M059J (cell line): Measurements from ENCODE around the gene PKM.

DNA sequence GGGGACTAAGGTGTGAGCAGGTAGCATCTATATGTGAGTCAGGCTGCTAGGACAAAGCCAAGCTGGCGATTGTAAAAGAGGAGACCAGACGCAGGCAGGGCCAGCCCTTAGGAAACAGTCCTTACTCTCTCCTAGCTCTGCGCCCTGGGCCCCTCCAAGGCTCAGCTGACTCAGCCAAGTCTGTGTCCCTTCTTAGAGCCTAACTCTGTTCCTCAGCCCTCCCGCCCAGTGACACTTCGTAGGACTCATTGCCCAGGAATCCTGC, 244.3 kb downstream of the TLE3 start:
- RAMPAGE, long total RNA: no peak

GRCh38 chr15:70057126-70057910, 40.4 kb downstream of the TLE3 start:
- RAMPAGE, long total RNA: no peak

- RAMPAGE, long total RNA: no peak
These were observed 32.2 kb downstream of the TLE3 start for GRCh38 chr15:70065535-70065898.

DNA sequence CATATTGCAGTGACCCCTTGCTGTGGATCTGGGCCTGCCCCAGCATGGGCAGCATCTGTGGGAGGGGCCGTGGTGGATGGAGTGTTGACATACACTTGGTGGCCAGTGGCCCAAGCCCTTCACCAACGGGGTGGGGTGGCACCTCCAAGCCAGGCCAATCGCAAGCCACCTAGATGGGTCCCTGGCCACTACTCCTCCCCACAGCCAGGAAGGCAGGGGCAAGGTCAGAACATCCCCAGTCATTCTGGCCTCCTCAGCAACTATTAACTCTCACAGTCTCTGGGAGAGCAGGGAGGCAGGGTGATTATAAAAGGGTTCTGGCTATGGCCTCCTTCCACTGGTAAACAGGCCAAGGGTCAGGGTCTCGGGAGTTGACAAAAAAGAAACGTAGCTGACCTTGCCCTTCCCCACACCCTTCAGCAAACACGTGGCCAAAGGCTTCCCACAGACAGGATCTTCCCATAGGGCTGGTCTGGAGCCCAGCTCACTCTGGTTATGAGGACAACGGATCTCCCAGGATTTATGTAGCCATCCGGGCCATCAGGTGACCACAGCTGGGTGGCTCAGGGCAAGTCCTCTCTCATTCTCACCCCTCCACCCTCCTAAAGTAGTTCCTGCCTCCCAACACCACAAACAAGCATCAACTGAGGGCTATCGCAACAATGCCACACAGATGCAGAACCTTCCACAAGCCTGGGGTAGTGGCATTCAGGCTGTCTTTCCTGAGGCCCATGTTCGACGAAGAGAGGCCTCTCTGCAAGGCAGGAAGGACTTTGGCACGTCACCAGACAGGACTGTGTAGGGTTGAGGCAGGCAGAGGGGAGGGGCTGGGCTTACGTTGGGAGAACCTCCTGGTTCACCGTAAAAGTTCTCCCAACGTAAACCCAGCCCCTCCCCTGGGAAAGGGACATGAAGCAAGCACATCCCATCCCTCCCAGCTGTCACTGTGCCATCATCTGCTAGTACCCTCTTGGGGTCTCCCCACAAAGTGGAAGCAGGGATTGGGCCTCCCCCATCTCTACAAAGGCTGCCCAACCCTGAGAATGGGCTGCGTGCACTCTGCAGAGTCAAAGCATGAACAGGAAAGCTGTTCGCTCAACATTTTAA, 18.8 kb downstream of the TLE3 start:
- RAMPAGE, long total RNA: no peak

DNA sequence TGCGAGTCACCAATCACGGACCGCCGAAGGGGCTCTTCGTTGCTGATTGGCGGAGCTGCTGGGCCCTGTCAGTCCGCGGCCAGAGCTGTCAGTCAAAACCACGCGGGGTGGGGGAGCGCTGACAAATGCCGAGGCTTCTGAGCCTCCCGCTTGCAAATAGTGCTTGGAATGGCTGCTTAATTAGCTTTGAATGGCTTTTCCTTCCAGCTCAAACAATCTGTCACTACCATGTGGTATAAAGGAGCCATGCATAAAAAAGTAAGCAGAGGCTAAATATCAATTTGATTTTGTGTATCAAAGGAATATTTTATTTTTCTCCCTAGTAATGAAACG, 1.9 kb upstream of the TLE3 start:
- RAMPAGE, long total RNA: no peak

DNA sequence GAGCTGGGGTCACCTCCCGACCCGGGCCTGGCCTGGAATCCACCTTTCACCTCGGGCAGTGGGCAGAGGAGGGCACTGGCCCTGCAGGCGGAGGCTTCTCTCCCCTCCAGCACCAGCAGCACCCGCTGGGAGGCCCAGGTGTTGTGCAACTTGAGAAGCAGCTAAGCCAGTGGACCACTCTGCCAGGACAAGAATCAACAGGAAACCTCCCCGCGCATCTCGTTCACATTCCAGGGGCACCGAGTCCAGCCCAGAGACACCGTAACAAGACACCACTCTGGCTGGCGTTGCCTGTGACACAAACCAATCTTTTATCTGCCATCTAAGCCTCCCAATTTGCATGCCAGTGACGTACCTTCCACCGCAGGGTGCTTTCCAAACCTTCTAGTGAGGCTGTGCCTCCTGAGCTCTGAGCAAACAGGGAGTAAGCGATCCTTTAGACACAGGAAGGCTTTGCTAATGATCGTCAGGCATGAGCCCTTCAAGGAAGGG, 98.8 kb upstream of the TLE3 start:
- RAMPAGE, long total RNA: no peak

- RAMPAGE, long total RNA: no peak
These were observed 166.7 kb upstream of the TLE3 start for GRCh38 chr15:70264494-70264786.

DNA sequence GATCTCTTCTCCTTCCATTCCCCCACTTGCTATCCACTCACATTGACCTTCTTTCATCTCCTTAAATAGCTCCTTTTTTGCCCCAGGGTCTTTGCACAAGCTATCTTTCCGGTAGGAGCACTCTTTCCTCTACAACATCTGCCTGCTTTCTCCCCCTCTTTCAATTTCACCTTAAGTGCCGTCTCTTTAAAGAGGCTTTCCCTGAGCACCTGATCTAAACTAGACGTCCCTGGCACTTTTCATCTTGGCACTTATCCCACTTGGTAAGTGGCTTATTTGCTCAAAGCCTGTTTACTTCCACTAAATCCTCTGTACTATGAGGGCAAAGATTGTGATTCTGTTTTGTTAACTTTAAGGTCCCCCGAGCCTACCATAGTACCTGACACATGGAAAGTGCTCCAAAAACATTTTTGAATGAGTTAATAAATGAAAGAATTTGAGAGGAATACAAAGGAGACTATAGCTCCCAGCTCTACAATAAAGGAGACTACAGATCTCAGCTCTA, 323.4 kb upstream of the TLE3 start:
- RAMPAGE, long total RNA: no peak

DNA sequence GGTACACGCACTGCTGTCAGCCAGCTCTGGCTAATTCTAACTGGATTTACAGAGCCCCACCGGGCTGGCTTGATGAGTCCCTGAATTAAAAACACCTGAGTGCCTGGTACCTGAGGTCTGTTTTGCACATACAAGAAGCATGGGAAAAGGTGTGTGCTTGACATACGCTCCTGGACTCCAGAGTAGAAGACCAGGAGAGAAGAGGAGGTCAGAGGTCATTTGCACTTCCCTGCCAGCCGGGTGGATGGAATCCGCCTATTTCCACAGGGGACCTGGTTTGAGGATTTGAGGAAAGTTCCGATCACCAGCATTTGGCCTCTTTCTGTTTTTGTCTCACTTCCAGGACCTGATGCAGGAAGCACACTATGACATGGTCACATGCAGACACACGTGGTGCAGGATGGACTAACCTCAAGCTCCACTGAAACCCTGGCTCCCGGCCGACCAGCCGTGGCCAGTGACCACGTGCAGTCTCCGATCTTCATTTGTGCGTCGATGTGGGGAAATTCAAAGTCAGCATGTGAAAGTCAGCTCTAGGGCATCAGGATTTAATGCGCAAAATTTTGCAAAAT, 303.5 kb downstream of the UACA start:
- RAMPAGE, long total RNA: no peak

DNA sequence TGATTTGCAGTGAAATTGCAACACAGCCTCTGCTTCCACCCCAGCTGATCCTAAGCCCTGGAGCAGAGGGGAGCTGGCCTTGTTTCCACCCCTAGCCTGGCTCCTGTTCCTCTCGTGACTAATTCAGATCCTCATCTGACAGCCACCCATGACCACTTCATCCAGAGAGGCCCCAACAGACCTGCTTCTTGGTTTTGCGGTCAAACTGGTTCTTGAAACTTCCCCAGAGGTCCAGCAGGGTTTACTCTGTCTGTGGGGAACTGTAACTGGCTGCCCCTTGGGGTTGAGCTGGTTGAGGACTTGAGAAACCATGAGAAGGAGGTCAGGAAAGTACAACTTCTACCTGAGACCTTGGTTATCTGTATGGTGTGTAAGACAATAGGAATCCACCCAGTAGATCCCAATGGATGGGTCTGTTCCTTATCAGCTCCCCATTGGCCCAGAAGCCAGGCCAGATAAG, 300.2 kb downstream of the UACA start:
- RAMPAGE, long total RNA: no peak

GRCh38 chr15:70534884-70535609, 228.3 kb downstream of the UACA start:
- RAMPAGE, long total RNA: no peak

GRCh38 chr15:70668737-70669429, 94.5 kb downstream of the UACA start:
- RAMPAGE, long total RNA: no peak

- RAMPAGE, long total RNA: no peak
These were observed 1.7 kb downstream of the THSD4 start for GRCh38 chr15:71116866-71117405.

DNA sequence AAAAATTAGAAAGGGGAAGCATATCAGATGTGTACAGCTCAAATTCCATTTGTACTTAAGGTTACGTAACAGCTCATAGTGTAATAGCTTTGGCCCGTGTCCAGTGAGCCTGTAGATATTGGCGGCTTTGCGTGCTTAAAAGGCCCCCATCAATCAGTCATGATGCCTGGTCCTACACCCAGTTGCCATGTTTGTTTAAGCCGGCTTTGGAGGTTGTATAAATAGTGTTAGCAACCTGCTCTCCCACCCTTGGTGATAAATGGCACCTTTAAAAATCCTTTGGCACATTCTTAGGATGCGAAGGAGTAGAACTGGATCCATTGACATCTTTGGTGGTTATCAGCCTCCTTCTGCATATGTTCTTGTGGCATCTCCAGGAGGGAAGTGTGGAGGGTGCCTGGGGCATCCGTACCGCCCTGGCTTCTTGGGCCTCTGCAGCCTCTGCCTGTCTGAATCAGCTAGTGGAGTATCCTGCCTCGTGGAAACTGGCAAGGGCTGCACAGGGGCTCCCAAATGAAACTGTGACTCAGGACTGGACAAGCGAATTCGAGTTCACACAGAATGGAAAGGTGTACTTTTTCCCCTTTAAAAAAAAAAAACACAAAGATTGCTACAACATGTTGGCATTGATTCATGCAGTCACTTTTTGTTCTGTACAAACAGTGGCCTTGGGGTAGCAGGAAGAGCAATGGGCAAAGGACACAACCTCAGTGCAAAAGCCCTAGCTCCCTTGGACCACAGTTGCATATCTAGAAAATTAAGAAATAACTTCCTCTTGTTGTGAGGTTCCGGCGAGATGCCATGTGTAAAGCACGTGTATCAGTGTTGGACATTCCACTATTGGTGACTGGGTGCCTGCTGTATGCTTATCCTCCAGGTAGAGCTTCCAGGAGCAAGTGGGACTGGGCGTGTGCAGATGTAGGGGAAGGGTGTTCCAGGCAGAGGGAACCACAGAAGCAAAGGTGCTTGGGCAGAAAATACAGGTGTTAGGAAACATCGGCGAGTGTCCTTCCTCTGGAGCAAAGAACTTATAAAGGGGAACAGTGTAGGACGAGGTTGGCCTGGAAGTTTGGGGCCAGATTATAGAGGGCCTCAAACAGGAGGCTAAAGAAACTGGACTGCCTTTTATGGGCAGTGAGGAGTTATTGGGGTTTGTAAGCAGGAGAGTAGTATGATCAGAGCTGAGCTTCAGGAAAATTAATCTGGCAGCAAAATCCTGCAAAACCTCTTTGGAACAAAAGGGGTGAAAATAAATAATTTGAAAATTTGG, 164.4 kb downstream of the THSD4 start:
- RAMPAGE, long total RNA: no peak

DNA sequence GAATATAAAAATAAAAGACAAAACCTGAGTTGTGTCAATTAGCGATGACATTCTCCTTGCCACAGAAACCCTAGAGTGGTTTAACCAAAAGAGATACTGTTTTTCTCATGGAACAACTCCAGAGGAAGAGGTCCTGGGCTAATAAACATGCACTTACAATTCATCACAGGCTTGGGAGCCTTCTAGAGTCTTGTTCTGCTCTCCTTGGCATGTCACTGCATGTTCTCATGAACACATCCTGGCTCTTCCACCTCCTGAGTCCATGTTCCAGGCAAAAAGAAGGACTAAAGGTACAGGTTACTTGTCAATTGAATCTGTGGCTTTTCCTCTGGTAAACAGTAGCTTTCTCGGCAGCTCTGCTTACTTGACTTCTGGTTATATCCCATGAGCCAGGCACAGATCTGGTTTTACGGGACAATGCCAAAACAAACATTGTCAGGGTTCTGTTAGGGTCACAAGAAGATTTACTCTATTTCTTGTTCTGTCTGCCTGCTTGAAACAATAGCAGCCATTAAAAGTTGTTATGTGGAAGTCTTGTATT, 332.5 kb downstream of the THSD4 start:
- RAMPAGE, long total RNA: no peak

GRCh38 chr15:71691404-71691675, 119.0 kb upstream of the NR2E3 start:
- RAMPAGE, long total RNA: no peak

DNA sequence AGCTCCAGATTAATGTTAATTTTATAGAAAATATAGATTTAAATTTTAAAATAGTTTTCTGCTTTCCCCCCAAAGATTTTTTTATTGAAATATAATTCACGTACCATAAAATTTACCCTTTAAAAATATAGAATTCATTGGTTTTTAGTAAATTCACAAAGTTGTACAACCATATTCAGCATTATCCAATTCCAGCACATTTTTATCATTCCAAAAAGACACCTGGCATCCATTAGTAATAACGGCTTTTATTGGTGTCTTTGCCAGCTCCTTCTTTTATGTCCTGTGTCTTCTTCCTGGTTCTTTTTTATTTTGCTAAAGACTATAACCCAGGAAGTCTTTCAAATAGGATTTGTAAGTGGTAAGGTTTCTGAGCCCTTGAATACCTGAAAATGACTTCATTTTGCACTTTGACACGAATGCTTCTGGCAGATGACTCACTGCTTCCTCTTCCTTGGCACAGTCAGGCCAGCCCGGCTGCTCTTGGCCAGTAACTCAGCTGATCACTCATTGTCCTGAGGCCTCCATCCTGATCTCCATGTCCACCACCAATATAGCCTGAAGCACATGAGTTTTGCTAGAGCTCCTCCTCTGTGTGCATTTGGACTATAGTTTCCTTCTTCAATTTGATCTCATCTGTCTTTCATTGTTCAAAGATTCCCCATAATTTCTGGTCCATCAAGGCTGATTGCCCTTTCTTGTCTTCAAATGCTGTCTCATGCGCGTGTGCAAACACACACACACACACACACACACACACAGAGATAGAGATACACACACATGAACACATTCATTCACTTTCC, 48.7 kb upstream of the NR2E3 start:
- RAMPAGE, long total RNA: no peak

DNA sequence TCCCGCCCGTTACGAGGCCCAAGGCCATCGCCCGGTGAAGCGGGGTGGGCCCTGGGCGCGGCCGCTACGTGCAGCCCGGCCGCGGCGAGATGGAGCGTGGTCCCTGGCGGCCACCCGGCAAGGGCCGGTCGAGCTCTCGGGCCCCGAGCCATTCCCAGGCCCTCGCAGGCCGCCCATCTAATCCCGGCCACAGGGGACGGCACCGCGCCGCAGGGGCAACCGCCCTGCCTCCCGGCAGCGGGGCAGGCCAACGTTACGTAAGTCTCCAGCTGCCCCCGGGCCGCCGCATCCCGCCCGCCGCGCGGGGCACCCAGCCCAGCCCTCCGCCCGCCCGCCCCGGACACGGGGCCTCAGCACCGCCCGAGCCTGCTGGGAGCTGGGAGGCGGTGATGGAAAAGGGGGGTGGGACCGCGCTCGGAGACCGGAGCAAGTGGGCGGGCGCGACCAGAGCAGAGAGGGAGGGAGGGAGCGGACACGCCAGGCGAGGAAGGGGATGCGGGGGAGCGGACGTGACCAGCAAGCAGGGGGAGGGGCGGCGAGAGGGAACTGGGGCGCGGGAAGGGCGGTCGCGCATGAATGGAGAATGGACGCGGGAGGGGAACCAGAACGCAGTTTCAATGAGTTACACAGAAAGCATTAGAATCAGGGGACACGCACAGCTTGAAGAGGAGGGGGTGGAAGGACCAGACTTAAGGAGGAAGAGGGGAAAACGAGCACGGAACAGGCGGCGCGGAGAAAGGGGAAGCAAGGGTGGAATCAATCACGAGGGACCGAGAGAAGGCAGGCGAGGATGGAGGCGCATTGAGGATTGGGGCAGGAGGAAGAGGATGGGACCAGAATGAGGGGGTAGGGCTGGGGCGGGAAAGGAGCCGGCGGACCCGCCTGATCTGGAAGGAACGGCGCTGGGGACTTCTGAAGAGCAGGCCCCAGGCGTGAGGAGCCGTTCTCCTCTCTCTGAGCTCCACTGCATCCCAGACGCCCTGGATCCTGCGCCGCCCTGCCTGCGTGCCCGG, 666 bp downstream of the PKM start:
- RAMPAGE, long total RNA: no peak

DNA sequence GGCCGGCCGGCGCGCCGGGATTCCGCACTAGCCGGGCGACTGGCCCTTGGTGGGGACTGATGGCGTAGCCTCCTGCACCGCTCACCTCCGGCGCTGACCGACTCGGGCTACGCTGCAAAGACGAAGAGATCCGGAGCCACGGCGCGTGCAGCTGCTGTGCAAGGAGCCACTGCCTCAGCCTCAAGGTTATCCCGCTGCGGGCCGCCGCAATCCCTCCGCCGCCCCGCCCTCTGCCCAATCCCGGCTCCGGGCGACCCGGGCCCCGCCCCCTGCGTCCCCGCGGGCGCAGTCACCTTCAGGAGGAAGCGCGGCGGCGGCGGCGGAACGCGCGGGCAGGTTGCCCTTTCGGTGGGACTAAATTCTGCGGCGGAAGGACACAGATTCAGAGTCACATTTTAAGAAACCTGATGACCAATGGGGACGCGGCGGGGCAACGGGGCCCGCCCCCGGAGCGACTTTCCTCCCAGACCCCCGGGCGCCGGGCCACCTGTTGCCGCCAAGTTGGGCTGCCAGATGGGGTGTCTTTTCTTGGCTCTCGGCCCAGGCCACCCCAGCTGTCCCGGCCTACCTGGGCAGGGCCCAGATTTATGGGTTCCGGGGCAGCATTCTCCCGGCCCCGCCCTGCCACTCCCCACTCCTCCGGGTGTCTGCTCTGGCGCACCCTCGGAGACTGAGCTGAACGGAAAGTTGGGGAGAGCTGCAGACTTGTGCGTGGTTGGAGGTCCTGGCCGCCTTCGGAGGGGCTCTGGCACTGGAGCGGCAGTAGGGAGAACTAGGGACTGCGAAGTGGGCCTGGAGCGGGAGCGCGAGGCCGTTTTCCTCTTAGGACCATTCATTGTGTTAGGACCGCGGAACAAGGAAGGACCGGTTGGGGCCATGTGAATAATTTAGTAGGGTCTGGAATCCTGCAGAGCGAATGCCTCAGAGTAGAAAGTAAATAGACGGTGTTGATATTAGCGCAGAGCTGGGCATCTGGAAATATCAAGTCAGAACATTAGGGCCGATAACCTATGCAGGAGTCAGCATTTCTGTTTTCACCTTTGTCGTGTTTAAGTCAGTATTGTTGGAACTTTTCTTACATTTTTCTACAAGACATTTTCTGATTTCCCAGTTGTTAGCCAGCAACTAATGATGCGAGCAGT, at the start of gene PKM:
Gene PKM (minus strand): TSS at position 160 of the 1,142 bp plus-strand sequence.
- RAMPAGE, long total RNA: start-site peak on the minus strand centred at position 168 of the sequence, 30 bp wide, 5,089 and 1,364 reads in 2 replicates

- RAMPAGE, long total RNA: no peak
These were observed 1.1 kb upstream of the PKM start for GRCh38 chr15:72232173-72232431.